Mesenteric fat pad (tissue), 1 donor: ENCODE measurements around the gene UHRF2.

DNA sequence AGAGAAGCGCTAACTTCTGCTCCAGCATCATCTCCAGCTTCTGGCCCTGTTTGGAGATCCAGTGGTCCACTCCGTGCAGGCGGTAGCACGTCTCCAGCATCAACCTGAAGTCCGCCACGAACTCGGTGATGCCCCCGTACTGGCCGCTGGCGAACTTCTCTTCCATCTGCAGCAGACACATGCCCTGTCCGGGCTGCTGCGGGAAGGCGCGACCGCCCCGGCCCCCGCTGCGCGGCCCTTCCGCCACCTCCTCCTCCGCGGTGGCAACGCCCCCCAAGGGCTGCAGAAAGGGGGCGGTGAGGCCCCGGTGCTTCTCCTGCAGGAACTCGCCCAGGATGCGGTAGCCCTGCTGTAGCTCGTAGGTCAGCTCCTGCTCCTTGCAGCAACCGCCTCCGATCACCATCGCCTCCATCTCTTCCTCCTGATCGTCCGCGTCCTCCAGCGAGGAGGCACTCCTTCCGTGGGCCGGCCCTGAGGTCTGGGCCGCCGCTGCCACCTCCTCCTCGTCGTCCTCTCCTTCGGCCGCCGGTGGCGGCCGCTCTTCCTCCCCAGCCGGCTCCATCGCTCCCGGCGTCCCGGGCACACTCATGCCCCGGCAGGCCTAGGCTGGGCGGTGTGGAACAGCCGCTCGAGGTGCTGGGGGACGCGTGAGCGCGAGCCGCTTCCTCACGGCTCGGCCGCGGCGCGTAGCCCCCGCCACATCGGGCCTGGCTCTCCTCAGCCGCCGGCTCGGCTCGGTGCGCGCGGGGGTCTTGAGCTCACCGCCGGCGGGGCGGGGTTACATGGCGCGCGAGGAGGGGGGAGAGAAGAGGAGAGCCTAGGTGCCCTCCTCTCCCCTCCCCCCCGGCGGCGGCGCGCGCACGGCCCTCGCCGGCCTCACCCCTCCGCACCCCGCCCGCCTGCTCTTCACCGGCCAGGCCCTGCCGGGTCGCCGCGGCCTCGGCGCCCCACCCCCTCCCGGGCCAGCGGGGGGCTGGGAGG lies 793 bp downstream of the KIAA2026 start:
- PRO-cap: unidirectional peak, minus-strand start at position 726 of the sequence

GRCh38 chr9:6412871-6413889 lies at the start of gene UHRF2:
TSS of gene UHRF2 (plus strand) at chr9:6413199.
- PRO-cap: no peak

- PRO-cap: no peak
These were observed 72.7 kb downstream of the UHRF2 start for GRCh38 chr9:6485565-6486274.

GRCh38 chr9:7082158-7082528 lies 324.4 kb downstream of the KDM4C start:
- PRO-cap: no peak

DNA sequence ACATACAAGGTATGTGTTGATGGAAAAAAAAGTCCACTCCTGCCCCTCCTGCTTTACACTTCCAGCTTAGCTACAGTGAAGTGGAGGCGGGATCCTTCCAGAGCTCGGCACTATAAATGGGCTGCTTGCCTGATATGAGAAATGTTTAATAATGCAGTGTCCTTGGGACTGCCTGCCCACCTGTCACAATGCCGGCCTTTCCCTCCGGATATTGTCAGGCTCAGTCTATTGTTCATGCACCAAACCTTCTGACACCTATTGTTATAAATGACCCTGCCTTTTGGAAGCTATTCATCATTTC lies 146.4 kb downstream of the DMAC1 start:
- PRO-cap: no peak

DNA sequence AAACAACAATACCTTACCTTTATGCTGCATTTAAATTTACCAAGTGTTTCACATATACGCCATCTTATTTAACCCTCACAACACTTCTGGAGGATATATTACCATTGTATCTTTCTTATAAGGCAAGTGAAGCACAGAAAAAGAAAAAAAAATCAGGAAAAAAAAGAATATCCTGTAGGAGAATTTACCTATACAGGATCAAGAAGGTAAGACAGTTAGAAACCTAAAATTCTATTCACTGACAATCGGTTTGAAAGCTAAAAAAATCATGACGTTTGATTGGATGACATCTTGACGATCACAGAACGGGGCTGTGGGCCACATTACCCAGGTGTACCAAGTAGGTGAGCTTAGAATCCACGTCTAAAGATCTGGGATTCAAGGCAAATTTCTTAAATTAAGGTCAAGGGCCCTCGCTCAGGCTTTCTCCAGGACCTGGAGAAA lies 909 bp downstream of the DMAC1 start:
- PRO-cap: no peak

GRCh38 chr9:12775431-12775639 lies 515 bp downstream of the LURAP1L start:
- PRO-cap: no peak

GRCh38 chr9:12790274-12791353 lies 15.8 kb downstream of the LURAP1L start:
- PRO-cap: no peak

DNA sequence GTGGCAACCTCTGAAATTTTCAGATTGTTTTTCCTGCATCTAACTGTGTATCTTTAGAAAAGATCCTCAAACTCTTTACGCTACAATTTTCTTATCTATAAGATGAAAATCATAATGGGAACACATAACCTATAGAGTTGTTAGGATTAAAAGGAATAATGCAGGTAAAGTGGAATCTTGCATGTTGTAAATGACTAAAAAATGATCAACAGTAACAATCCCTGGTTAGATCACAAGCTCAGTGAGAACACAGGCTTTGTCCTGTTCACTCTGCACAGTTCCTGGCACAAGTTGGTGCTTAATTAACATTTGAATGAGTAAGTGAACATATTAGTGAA lies 159.6 kb downstream of the LURAP1L start:
- PRO-cap: no peak

GRCh38 chr9:13134571-13135262 lies 144.8 kb downstream of the MPDZ start:
- PRO-cap: no peak

GRCh38 chr9:13139481-13140380 lies 139.8 kb downstream of the MPDZ start:
- PRO-cap: no peak

DNA sequence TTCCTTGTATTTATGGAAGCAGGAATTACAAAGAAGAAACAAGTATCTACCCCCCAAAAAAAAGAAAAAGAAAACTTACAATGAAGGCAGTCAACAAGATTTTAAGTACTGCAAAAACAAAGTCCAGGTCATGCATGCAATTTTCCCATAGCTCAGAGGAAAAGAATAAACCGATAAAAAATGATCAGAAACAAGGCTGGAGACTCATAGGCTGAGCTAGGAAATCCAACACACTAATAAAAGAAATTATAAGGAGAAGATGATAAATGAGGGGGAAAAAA lies 69.8 kb downstream of the MPDZ start:
- PRO-cap: no peak

DNA sequence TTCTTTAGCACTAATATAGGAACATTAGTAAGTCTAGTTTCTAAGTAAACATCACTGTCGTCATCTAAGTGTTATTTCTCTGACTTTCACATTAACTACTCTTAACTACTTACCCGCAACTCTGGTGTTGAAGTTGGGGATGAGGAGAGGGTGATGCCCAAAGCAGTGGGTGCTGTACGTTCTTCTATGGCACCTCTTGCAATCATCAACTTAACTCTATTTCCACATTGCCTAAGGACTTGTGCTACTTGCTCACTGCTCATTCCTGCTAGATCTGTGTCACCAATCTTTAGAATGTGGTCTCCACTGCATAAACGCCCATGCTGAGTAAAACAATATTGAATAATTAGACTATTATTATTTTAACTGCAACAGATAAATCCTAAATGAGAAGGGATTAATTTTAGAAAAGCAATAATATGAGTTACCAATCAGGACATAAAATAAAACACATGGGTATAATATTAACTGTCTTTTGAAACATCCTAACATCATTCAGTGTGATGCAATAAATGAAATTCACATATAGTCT lies 60.0 kb downstream of the MPDZ start:
- PRO-cap: no peak

- PRO-cap: no peak
These were observed 110.6 kb downstream of the NFIB start for GRCh38 chr9:14203278-14203840.

- PRO-cap: no peak
These were observed 106.4 kb downstream of the NFIB start for GRCh38 chr9:14207333-14208208.

GRCh38 chr9:14212829-14213240 lies 101.1 kb downstream of the NFIB start:
- PRO-cap: no peak

DNA sequence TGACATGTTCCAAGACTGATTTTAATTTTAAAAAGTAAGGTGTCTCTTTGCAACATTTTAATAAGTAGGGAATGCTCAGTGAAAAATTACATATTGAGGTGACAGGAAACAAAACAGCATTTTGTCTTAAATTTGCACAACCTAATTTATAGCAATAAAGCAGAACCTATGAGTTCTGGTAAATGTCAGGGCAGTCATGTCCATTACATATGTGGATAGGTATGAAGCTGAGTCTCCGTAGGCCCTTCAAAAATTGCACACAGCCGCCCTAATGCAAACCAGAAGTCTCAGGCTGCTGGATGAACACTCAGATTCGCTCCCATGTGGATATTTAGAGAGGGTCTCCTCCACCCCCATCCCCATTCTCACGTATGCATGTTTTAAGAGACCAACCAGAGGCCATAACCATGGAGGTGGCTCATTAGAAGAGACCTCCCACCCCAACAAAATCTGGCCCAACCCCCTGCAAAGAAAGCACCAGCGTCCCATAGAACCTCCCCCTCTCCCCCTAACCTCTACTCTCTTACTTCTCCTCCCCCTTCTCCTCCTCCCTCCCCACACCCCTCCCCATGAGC lies 43.2 kb downstream of the NFIB start:
- PRO-cap: no peak

- PRO-cap: no peak
These were observed 30.9 kb upstream of the NFIB start for GRCh38 chr9:14344788-14345247.

DNA sequence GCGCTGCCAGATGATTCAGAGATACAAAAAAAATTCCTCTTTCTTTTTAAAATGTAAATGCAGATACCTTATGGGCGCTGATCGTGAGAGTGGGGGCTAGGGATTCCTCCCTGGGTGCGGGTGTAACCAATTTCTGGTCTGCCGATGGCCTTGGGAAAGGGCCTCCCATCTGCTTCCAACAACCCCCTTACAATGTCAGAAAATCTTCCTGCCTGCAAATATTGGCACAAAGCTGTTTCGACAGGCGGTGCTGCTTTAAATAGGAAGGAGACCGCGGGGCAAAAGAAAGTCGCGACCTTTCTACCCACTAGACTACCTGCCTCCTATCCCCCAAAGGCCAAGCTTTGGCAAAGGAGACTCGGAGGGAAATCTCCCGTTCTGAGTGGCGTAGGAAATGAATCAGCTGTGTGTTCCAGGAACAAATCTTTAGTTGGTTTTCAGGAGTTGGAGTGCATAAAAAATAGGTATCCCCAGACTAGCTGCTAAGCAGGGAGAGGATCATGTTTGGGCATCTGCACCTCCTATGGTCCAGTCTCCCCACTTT lies 36.8 kb upstream of the NFIB start:
- PRO-cap: no peak

DNA sequence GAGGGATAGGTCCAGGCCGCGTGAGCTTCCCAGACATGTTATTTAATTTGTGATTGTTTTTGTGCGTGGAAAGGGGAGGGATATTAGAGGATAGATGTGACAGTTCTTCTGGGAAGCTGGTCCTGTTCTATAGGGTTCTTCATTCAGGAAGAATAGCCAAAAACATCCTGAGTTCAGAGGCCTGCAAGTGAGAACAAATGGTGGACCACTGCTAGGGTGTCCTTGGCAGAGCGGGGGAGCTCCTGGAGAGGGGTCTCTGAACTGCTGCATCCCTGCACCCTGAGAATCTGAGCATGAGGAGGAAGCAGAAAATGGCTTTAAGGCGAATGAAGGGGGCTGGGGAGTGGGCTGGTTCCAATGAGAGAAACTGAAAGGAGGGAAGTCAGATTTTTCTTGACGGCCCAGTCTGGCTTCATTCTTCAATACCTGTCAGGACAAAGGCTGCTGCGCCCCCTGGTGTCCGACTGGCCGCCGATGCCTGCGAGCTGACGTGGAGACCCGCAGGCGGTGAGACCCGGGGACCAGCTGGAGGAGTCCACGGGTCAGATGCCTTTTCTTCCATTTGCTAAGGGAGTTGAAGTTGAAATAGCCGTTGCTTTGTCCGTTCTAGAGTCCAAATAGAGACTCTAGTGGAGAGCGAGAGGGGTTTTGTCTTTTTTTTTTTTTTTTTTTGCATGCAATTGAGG lies 39.4 kb upstream of the NFIB start:
- PRO-cap: no peak